ENCODE data around the genes JMJD1C and LRRTM3.

DNA sequence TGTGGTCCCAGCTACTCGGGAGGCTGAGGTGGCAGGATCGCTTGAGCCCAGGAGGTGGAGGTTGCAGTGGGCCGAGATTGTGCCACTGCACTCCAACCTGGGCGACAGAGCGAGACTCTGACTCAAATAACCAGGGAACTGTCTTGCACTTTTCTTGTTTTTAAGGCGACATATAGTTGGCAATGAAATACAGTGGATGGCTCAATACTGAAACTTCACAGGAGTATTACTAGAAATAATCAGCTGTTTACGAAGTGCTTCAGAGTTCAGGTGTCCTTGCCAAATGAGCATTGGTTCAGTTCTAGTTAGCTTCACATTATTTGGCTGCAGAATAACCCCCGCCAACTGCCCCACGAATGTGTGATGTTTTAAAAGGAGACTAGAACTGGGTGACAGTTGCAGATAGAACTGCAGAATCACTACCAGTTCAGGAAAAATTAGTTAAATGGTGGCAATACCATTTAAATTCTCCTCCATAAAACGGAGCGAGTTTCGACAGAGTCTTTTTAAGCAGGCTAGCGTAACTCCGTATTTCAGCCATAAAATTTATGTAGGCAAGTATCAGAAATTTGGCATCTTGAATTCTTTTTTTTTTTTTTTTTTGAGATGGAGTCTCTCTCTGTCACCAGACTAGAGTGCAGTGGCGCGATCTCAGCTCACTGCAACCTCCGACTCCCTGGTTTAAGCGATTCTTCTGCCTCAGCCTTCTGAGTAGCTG lies 2.1 kb downstream of the NRBF2 start:
- RRBS: no CpG with 5 or more reads among the region's 18 CpGs

DNA sequence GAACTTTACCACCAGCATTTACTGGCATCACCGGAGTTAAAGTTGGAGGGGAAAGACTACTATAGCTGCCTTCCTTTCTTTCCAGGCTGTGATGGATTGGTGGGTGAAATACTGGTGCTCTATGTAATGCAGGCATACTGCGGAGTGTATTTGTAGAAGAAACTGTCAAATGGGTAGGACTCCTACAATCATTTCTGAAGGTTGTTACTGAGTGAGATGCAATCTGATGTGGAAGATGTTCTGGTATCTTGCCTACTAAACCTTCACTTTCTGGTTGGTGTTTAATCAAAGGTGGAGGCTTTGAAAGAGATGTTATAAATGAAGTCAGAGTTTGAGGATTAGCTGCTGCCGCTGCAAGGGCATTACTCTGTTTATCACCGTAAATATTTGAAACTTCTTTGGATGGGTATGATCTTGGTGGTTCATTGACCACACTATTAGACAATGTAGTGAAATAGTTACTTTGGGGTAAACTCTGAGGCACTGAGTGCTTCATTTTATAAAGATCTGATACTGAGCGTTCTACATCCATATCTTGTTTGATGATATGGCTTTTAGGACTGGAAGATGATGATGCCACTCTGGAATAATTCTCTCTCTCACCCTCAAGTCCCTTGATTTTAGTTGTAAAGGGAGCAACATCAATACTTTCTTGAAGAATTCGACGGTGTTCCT lies 74.9 kb downstream of the NRBF2 start:
- RRBS: no CpG with 5 or more reads among the region's 7 CpGs

- RRBS: no CpG with 5 or more reads among the region's 13 CpGs
Observed at GRCh38 chr10:63214637-63216070, 82.0 kb downstream of the NRBF2 start.

DNA sequence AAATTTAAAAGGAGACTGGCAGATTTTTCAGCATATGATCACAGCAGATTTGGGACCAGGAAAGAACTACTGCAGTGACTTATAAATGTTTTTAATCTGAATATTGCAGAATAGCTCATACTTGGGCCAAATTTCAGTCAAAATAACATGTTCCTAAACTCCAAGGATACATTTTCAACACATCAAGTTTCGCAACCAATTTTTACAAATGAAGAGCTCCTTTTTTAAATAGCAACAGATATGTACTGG lies 122.9 kb downstream of the NRBF2 start:
- RRBS: no CpG with 5 or more reads among the region's 1 CpG

- RRBS: no CpG with 5 or more reads among the region's 9 CpGs
Observed at GRCh38 chr10:63256393-63257072, 123.4 kb downstream of the NRBF2 start.

GRCh38 chr10:63264295-63264936 lies 131.3 kb downstream of the NRBF2 start:
- RRBS: no CpG with 5 or more reads among the region's 2 CpGs

DNA sequence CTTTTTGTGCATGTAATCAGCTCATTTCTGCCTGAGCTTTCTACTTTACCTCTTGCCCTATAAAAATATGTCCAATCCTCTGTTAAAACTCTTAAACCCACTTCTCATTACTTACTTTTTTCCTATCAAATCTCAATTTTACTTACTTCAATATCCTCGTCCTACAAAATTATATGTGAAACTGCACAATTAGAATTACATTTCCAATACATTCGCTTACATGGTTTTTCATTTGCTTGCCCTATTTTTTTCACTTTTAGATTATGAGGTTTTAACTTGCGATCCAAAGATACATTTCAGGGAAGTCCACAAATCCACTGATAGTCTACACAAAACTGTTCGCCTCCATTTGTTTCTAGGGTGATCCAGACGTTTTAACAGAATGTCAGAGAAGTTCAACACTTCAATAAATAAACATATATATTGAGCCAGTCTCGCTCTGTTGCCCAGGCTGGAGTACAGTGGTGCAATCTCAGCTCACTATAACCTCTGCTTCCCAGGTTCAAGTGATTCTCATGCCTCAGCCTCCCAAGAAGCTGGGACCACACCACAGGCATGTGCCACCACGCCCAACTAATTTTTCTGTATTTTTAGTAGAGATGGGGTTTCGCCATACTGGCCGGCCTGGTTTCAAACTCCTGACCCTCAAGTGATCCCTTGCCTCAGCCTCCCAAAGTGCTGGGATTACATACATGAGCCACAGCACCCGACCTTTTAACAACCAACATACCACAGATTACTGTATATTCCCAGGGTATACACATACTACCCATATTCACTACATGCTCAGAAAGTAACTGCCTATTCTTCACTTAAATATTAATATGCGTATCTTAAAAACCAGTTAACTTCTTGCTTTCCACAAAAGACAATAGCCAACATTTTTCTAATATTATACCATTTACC lies 134.3 kb downstream of the JMJD1C start:
- RRBS: no CpG with 5 or more reads among the region's 11 CpGs

- RRBS: 2% methylated on average over 19 of the region's 51 CpGs
Observed at GRCh38 chr10:63465807-63466202, at the start of gene JMJD1C. TSS of gene JMJD1C (minus strand) at chr10:63465977.

GRCh38 chr10:63664556-63664894 lies 143.3 kb downstream of the REEP3 start:
- RRBS: no CpG with 5 or more reads among the region's 11 CpGs

- RRBS: no CpG with 5 or more reads among the region's 6 CpGs
Observed at GRCh38 chr10:63711316-63711901, 190.2 kb downstream of the REEP3 start.

- RRBS: no CpG with 5 or more reads among the region's 3 CpGs
Observed at GRCh38 chr10:66369069-66369453, 556.8 kb upstream of the LRRTM3 start.

DNA sequence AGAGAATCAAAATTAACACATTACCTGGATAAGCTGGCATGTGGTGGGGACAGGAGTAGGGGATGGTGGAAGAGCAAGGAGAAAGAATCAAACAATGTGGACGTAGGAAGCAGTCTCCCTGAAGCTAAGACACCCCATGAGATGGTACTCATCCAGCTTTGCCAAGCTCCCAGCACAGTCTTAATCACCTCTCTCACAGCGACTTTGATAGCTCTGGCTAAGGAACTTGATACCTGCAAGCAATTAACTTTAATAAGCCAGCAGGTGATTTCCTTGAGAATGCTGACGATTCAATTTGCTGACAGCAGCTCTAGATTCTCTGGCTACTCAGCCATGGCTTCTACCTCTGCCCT lies 208.3 kb upstream of the LRRTM3 start:
- RRBS: no CpG with 5 or more reads among the region's 3 CpGs

GRCh38 chr10:66925678-66926289 lies at the start of gene LRRTM3:
TSS of gene LRRTM3 (plus strand) at chr10:66926036.
- RRBS: no CpG with 5 or more reads among the region's 14 CpGs

- RRBS: no CpG with 5 or more reads among the region's 7 CpGs
Observed at GRCh38 chr10:67224366-67225034, 298.7 kb downstream of the LRRTM3 start.

- RRBS: no CpG with 5 or more reads among the region's 12 CpGs
Observed at GRCh38 chr10:67918276-67919140, 34.1 kb downstream of the SIRT1 start.

DNA sequence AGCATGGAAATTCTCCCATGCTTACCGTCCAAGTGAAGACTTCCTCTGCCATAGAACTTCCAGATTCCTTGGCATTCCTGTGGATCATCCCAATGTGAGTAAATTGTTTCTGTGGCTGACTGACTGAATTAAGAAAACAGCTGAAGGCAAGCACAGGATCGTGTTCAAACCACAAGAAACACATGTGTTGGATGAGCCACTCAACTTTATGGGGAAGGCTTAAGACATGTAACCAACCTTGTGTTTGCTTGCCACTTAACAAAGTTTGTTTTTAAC lies 2.6 kb upstream of the MYPN start:
- RRBS: no CpG with 5 or more reads among the region's 2 CpGs

DNA sequence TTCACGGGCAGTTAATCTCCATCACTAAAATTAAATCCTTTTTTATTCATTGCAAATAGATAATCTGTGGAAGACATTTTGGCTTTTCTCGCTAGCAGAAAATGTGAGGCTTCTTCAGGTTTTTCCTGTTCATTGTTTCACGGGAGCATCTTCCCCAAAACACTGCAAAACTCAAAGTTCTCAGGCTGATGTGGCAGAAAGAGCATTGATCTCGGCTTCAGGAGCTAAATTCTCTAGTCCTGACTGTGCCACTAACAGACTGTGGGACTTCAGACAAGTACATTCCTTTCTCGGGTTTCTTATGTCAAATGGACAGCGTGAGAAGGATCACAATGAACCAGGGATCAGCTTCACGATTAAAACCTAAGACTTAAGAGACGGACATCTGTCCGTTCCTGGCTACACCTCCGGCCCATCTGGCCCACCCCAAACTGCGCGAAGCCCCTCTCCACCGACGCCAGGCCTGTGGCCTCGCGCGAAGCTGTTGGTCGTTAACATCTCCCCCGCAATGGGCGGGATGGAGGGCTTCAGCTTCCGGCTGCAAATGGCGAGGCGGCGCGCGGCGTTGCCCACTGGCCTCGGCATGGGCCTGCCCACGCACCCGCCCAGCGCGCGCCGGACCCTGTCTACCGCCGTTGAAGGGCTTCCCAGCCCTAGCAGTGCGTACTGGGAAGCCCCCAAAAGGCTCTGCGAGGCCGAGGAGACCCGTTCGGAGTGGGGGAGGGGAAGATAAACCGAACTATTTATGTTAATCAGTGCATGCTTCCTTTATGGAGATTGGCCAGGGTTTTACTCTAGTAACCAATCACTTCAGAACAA lies 570 bp upstream of the DDX50 start:
- RRBS: 1% methylated on average over 13 of the region's 42 CpGs

DNA sequence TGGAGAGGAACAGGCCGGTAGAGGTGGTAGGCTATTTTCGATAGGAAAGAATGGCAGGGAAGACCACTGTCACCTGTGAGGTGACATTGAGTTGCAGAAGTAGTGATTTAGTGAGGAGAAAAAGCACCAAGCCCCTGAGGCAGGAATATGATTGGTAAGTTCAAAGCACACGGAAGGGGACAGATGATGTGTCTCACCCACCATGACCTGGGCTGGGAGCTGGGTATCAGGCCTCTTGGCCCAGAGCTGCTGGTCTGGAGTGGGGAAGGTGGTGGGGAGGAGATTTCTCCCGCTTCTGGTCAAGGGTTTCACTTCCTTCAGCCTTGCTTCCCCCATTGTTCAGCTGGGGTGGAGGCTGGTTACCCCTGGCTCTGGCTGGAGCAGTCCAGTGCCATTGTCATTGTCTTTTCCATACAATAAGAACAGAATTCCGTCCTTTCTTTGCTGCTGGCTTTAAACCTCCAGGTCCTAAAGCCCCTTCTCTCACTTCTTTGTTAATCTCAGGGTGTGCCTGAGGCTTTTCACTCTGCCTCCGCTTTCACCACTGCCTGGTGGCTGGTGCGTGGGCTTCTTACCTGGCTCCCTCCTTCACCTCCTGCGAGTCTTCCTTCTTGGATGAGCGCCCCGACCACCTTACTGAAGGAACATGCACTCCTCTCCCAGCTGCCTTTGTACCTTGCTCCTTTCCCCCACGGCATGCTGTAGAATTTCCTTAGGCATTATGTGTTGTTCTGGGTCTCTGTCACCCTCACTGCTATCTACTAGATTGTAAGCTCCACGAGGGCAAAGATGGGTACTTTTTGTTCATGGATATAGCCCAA lies 35.7 kb upstream of the SRGN start:
- RRBS: no CpG with 5 or more reads among the region's 12 CpGs

GRCh38 chr10:69057196-69058065 lies 30.5 kb upstream of the SRGN start:
- RRBS: no CpG with 5 or more reads among the region's 16 CpGs

DNA sequence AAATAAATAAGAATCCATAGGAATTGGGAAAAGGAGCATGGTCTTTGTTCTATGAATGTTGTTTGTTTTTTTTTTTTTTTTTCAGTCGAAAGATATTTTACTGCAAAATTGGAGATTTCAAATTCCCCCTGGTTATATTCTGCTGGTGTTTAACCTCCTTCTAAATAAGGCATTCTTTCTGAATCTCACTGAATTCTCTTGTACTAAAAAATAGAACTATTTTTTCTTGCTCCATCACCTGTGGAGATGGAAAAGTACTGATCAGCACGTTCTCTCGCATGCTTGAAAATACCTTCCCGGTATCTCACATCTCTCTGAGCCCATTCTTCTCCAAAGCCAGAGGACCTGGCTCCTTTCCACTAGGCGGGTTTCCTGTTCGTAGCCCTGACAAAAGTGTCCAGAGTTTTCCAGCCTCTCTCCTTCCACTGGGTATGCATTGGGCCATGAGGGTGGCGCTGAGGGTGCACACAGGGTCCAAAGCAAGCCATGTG lies 16.4 kb upstream of the SRGN start:
- RRBS: no CpG with 5 or more reads among the region's 7 CpGs